CD14-positive monocyte (primary cell): ENCODE data around the gene TOLLIP.

- CAGE, long polyA plus RNA, result no peak
These were observed 1.1 kb downstream of the PNPLA2 start for GRCh38 chr11:819509-820430.

DNA sequence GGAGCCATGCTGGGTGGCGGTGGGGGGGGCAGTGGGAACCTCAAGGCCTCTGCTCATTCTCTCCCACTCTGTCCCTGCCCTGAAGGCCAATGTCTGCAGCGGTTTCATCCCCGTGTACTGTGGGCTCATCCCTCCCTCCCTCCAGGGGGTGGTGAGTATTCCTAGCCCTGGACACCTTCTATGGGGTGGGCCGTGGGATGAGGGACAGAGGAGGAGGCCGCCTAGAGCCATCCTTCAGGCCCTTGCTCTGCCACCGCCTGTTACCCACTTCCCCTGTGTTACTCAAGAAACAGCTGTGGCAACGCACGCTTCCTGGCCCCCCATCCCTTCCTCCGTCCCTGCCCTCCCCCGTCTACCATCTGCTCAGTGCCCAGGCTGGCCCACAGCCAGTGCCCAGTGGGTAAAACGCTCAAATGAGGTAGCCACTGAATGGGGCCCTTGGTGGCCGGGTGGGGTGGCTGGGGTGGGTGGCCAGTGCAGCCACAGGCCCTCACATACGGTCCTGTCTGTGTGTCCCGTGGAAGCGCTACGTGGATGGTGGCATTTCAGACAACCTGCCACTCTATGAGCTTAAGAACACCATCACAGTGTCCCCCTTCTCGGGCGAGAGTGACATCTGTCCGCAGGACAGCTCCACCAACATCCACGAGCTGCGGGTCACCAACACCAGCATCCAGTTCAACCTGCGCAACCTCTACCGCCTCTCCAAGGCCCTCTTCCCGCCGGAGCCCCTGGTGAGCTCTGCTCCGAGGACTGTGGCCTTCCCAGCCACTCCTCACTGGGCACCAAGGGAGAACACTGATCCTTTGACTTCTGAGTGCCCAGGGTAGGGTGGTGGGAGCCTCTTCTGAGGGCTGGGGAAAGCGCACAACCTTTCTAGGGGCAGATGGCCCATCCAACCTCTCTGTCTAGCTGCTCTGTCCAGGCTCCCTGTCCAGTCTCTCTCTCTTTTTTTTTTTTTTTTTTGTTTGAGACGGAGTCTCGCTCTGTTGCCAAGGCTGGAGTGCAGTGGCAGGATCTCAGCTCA, 3.5 kb downstream of the PNPLA2 start:
- CAGE, long polyA plus RNA, result no peak

DNA sequence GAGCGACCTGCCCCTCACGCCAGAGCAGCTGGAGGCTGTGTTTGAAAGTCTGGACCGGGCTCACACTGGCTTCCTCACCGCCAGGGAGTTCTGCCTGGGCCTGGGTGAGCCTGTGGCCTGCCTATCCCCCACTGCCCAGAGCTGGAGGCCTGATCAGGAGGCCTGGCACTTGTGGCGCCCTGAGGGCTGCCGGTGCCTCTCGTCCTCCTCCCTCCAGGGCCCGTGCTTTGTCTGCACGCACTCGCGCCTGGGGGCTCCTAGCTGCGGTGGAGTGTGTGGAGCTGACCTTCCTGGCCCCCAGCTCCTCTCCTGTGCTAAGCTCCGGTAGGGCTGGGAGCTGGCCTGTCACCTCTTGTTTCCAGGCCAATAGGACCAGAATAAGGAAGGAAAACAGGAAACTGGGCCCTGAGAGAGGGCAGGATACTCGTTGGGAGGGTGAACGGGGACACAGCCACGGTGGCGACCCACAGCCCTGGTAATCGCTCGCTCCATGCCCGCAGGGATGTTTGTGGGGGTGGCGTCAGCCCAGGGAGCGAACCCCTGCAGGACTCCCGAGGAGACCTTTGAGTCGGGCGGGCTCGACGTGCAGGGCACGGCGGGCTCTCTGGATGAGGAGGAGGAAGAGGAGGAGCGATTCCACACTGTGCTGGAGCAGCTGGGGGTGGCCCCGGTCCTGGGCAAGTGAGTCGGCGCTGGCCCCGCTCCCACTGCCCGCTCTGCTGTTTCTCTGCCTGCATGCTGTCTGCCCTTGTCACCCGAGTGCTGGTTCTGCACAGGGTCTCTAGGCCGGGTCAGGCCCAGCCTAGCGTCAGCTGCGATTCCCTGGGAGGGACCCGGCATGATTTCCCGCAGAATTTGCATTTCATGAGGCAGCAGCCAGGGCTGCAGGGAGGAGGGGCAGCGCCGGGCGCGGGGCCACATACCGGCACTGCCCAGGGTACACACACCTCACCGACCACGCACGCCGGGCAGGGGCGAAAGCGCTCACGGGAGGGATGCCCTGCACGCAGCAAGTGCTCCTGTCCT, 1.5 kb downstream of the CRACR2B start:
- CAGE, long polyA plus RNA, result no peak

GRCh38 chr11:864475-865432, 22.1 kb downstream of the TSPAN4 start:
- CAGE, long polyA plus RNA, result no peak

DNA sequence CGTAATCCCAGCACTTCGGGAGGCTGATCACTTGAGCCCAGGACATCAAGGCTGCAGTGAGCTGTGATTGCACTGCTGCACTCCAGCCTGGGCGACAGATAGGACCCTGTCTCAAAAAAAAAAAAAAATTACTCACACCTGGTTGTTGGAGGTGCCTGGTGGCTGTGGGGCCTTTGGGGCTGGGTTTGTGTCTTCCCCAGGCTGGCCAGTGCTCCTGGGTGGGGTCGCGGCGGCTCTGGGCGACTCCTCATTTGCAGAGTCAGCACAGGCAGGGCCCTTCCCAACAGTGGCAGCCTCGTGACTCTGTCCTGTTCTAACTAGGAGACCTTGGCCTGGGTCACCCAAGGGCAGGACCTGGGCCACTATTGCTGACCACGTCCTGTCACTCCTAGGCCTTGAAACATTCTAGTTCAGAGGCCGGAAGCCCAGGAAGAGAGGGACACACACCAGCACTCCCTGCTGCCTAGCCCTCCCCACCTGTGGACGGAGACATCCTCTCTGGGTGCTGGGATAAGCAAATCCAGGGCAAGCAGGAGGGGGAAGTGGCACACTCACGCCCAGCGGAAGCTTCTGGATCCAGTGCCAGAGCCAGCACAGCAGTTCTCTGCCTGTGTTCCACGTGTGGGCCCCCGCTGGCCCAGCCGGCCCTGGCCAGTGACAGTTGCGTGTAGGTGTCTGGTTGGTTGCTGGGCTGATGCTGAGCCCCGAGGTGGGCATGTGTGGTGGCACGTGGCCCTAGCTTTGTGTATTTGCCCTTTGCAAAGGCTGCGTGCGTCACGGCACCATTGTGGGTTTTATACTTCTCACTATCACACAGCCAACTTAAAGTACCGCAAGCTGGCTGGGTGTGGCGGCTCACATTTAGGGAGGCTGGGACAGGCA, 4.2 kb upstream of the CHID1 start:
- CAGE, long polyA plus RNA, result no peak

DNA sequence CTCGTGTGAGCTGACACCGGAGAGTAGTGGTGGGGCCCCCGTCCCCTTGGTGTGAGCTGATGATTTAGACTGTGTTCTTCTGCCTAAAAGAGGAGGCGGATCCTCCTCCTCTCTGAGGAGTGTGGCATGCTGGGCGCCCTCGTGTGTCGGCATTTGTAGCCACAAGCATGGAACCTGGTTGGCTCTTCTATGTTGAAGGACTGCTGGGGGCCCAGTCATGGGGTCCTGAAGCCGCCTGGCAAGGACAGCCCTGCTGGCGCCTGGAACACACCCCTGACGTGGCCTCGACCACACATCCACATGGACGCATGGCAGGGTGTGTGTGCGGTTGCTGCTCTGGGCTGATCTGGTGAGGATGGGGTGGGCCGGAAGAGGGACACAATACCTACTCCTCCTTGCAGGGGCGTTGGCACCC, 50.2 kb downstream of the AP2A2 start:
- CAGE, long polyA plus RNA, result no peak

DNA sequence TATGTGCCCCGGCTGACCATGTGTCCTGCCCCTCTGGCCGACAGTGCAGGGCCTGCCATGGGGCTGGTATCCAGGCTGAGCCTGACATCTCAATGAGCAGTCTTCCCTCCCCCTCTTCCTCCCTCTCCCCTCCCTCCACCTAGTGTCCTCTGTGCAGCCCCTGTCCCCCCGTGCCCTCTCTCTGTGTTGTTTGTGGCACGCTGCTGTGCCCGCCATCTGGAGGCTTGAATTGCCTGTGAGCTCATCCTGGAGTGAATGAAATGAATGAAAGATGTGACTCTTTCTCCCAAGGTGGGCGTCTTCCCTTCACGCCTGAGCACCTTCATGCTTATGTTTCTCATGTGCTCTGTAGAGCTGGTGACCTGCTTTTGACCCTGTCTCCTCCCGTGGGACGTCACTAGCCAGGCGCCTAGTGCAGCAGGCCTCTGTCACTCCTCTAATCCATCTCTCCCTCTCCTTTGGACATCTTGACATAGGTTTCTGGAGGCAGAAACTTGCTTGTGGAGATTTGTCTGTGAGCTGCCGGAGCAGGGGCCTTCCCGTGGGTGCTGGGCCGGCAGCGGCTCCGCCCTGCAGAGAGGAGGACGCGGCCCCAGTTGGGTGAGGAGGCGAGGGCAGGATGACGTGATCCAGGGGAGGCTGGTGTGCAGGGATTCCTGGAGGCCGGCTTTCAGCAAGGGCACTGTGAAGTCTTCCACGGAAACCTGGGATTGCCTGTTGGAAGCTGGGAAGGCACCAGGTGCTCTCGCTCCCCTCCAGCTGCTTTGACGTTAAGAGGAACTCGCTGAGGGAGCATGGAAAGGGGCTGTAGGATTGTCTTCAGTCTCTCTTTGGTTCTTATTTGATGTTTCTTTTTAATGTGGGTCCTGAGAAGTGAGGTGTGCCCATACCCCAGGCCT, 40.6 kb downstream of the MUC6 start:
- CAGE, long polyA plus RNA, result no peak

GRCh38 chr11:1008981-1009311, 27.6 kb downstream of the MUC6 start:
- CAGE, long polyA plus RNA, result no peak

DNA sequence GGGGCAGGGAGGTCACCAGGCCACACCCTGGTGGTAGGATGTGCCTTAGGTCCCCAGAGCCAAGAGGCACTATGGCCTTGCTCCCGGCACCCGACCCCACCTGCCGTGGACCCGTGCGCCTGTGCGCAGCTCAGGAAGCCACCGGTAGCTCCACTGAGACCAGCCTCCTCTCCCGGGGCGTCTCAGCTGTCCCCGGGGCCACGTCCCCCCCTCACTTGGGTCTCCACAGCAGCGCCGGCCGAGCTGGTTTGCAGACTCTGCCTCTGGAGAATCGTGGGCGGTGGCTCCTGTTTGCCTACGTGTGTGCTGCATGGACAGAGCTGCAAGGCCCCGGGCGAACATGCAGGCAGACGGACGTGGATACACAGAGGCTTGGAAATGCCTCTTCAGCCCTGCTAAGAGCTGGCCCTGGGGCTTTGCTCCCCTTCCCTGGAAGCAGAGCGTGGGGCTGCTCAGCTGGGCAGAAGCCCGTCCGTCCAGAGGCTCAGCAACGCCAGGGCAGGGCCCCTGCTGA, 15.4 kb upstream of the MUC5B start:
- CAGE, long polyA plus RNA, result no peak

DNA sequence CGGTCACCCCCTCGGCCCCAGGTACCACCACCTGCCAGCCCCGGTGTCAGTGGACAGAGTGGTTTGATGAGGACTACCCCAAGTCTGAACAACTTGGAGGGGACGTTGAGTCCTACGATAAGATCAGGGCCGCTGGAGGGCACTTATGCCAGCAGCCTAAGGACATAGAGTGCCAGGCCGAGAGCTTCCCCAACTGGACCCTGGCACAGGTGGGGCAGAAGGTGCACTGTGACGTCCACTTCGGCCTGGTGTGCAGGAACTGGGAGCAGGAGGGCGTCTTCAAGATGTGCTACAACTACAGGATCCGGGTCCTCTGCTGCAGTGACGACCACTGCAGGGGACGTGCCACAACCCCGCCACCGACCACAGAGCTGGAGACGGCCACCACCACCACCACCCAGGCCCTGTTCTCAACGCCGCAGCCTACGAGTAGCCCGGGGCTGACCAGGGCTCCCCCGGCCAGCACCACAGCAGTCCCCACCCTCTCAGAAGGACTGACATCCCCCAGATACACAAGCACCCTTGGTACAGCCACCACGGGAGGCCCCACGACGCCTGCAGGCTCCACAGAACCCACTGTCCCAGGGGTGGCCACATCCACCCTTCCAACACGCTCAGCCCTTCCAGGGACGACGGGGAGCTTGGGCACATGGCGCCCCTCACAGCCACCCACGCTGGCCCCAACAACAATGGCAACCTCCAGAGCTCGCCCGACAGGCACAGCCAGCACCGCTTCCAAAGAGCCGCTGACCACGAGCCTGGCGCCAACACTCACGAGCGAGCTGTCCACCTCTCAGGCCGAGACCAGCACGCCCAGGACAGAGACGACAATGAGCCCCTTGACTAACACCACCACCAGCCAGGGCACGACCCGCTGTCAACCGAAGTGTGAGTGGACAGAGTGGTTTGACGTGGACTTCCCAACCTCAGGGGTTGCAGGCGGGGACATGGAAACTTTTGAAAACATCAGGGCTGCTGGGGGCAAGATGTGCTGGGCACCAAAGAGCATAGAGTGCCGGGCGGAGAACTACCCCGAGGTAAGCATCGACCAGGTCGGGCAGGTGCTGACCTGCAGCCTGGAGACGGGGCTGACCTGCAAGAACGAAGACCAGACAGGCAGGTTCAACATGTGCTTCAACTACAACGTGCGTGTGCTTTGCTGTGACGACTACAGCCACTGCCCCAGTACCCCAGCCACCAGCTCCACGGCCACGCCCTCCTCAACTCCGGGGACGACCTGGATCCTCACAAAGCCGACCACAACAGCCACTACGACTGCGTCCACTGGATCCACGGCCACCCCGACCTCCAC, 18.9 kb downstream of the MUC5B start:
- CAGE, long polyA plus RNA, result no peak

GRCh38 chr11:1298722-1299599, 10.5 kb downstream of the TOLLIP start:
- CAGE, long polyA plus RNA, result no peak

- CAGE, long polyA plus RNA, result no peak
These were observed 6.1 kb downstream of the TOLLIP start for GRCh38 chr11:1303165-1303805.

DNA sequence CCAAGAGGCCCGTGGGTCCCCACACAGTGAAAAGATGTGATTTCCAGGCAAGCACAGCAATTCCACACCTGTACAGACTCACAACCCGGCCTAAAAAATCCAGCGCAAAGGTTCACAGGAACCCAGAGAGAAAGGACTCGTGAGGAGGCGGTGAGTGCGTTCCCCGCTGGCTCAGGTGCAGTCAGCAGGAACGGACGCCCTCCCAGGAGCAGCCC, 4.4 kb downstream of the TOLLIP start:
- CAGE, long polyA plus RNA, result no peak

GRCh38 chr11:1308983-1309896, at the start of gene TOLLIP:
Gene TOLLIP, minus strand, starts transcription at chr11:1309632.
- CAGE, long polyA plus RNA, result no peak

DNA sequence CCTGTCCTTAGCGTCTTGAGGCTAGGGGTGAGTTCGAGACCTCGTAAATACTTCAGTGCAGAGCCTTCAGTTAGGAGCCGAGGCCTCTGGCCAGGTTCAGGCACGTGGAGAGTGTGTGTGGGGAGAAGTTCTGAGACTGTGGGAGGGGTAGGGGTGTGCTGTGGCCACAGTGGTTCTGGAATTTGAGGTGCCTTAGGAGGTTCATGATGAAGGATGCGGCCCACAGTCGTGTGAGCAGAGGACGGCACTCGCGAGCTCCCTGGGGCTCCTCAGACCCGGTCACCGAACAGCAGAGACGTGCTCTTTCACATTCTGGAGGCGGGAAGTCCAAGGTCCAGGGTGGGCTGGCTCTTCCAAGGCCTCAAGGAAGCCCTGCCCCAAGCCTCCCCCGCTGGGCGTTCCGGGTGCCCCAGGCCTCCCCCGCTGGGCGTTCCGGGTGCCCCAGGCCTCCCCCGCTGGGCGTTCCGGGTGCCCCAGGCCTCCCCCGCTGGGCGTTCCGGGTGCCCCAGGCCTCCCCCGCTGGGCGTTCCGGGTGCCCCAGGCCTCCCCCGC, 33.6 kb downstream of the BRSK2 start:
- CAGE, long polyA plus RNA, result no peak

DNA sequence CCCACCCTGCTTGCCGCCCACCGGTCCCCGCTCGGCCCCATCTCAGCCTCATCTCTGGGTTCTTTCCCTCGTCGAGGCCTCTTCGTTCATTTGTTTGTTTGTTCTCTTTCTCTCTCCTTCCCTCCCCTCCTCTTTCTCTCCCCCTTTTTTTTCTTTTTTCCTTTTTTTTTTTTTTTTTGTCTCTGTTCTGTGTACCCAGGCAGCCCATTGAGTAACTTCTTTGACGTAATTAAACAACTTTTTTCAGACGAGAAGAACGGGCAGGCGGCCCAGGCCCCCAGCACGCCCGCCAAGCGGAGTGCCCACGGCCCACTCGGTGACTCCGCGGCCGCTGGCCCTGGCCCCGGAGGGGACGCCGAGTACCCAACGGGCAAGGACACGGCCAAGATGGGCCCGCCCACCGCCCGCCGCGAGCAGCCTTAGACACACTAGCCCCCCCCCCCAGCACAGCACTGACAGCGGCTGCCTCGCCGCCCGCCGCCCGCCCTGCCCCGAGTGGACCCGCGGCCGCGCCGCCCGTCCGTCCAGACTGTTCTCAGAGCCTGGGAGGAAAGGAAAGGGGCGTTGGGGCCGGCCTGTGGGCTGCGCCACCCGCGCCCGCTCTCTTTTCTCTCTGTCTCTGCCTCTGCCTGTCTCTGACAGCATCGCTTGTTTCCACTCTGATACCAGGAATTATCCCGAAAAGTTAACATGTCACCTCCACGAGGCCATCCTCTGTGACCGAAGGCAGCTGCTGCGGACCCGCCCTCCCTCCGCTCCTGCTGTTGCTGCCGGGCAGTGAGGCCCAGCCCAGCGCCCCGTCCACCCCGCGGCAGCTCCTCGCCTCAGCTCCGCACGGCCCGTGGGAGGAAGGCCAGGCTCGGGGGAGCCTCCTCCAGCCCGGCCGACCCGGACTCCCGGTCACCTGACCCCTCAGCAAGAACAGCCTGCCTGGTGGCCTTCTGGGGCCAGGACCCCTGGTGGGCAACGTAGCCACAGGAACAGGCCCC, 26.0 kb downstream of the MOB2 start:
- CAGE, long polyA plus RNA, result no peak

GRCh38 chr11:1522192-1522645, 35.6 kb upstream of the MOB2 start:
- CAGE, long polyA plus RNA, result no peak

DNA sequence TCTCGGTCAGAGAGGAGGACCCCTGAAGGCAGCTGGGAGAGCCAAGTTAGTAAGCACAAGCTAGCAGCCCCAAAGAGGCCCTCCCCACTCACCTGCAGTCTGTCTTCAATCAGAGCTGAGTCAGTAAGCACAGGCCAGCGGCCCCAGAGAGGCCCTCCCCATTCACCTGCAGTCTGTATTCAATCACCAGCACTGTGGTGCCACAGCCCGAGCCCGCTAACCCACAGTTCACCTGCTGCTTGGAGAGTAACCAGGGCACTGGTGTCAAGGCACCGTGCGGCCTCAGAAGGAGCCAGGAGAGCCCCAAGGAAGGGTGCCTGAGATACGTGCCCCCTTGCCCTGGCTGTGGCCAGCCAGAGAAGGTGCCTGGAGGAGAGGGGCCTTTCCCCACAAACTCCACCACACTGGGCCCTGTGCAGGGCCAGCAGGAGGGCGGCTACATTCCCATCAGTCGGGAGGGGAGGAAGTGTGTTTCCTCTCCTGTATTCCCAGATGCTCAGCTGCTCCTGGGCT, 36.7 kb downstream of the DUSP8 start:
- CAGE, long polyA plus RNA, result no peak

DNA sequence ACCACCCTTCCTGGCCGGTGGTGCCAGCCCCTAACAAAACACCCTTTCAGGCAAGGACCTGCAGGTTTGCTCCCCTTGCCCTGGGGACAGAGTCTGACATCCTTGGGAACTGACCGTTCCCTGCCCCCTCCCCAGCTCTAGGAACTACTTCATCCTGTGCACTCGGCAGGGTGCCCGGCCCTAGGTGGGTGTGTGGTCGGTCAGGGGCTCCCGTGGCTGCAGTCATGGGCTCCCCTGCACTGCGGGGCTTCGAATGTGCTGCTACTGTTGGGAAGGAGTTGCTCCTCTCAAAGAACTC, 28.2 kb downstream of the DUSP8 start:
- CAGE, long polyA plus RNA, result no peak

- CAGE, long polyA plus RNA, result no peak
These were observed 25.1 kb downstream of the DUSP8 start for GRCh38 chr11:1546653-1547771.